ENCODE results near the gene EIF4A1.

DNA sequence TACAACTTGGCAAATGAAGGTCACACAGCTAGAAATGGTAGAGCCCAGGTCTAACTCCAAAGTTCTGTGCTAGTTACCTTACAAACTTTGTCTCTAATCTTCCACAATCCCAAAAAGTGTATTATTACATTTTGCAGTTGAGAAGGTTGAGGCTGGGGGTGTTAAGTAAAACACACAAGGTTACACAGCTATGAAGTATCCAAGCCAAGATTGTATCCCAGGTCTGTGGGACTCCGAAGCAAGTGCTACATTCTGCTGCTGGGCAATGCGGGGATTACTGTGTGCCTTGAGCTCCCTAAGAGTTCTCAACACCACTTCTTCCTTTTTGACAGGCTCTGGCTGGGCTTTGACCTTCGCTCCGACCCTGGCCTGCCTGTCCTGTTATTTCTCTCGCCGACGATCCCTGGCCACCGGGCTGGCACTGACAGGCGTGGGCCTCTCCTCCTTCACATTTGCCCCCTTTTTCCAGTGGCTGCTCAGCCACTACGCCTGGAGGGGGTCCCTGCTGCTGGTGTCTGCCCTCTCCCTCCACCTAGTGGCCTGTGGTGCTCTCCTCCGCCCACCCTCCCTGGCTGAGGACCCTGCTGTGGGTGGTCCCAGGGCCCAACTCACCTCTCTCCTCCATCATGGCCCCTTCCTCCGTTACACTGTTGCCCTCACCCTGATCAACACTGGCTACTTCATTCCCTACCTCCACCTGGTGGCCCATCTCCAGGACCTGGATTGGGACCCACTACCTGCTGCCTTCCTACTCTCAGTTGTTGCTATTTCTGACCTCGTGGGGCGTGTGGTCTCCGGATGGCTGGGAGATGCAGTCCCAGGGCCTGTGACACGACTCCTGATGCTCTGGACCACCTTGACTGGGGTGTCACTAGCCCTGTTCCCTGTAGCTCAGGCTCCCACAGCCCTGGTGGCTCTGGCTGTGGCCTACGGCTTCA, 2.3 kb downstream of the SLC16A13 start:
- RRBS, 2 experiments, result no CpG with 5 or more reads among the region's 17 CpGs

DNA sequence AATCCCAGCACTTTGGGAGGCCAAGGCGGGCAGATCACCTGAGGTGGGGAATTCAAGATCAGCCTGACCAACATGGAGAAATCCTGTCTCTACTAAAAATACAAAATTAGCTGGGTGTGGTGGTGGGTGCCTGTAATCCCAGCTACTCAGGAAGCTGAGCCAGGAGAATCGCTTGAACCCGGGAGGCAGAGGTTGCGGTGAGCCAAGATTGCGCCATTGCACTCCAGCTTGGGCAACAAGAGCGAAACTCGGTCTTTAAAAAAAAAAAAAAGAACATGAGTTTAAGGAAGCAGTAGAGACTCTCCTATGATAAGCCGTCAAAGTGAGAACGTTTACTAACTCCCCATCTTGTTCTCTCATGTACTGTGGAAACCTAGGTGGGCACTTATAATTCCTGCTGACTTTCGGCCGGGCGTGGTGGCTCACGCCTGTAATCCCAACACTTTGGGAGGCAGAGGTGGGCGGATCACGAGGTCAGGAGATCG, 6.0 kb upstream of the ASGR2 start:
- RRBS, 2 experiments, result no CpG with 5 or more reads among the region's 16 CpGs

GRCh38 chr17:7133295-7133983, 18.8 kb upstream of the ASGR2 start:
- RRBS, 2 experiments, result no CpG with 5 or more reads among the region's 29 CpGs

DNA sequence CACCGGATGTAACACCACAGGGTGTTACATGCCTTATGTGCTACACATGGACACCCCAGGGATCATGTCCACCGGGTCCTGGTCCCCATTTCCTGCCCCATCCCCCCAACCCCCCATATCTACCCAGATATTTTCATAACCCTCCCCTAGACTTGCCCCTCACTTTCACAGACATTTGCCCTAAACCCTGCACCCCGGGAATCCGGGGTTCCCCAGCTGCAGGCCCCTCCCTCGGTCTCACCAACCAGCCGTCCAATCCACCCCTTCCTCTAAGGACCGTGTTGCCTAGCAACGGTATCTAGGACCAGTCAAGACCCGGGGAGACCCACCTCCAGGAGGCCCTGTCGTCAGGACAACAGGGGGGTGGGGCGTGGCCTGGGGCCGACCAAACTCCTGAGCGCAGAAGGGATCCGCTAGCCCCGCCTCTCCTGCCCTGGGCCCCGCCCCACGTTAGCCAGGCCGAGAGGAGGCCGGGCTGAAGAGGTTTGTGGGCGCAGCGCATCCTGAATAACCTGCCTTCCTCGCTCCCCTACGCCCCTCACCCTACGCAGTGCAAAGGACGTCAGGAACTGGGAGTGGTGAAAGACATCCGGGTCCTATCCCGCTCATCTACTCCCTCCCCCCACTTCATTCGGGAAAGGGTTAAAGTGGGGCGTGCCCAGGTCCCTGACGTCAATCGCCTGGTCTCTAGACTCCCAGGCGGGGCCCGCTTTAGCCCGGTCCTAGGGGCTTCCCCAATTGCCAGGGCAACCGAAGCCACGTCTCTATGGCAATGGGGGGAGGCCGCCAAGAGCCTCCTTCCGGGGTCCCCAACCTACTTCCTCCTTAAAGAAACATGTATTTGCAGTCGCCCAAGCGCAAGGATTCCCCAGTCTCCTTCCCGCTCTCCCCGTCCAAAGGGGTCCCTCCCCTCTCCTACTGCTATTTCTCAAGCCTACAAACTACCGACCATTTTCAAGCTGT, 12.5 kb downstream of the DLG4 start:
- RRBS, 2 experiments, result 64 to 68% methylated on average over 10 of the region's 43 CpGs

DNA sequence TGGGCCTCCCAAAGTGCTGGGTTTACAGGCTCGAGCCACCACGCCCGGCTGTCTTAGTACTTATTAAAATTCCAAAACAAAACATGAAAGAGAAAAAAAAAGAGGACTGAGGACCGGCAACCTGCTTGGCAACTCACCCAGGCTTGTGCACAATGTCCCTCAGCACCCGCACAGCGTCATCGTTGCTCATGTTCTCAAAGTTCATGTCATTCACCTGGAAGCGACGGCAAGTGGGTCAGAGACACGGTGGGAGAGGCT, 5.6 kb downstream of the DVL2 start:
- RRBS, 2 experiments, result 42 to 83% methylated on average over 1 of the region's 10 CpGs

DNA sequence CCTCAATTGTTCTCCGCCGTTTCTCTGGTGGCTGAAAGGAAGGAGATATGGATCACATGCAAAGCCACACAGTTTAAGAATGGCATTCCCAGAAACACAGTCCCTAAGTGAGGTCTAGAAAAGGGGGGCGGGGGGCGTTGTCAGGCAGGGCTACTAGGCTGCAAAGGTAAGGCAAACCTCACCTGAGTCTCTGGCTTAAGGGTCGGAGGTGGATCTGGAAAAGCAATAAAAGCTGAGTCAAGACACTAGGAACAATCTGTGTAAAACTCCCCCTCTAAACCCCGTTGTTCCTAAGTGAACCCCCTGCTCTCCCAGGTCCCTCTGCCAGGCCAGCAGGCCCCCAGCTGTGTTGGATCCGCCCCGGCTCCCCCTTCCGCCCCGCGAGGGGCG, 1.8 kb downstream of the PHF23 start:
- RRBS, 2 experiments, result 0 to 1% methylated on average over 5 of the region's 12 CpGs

DNA sequence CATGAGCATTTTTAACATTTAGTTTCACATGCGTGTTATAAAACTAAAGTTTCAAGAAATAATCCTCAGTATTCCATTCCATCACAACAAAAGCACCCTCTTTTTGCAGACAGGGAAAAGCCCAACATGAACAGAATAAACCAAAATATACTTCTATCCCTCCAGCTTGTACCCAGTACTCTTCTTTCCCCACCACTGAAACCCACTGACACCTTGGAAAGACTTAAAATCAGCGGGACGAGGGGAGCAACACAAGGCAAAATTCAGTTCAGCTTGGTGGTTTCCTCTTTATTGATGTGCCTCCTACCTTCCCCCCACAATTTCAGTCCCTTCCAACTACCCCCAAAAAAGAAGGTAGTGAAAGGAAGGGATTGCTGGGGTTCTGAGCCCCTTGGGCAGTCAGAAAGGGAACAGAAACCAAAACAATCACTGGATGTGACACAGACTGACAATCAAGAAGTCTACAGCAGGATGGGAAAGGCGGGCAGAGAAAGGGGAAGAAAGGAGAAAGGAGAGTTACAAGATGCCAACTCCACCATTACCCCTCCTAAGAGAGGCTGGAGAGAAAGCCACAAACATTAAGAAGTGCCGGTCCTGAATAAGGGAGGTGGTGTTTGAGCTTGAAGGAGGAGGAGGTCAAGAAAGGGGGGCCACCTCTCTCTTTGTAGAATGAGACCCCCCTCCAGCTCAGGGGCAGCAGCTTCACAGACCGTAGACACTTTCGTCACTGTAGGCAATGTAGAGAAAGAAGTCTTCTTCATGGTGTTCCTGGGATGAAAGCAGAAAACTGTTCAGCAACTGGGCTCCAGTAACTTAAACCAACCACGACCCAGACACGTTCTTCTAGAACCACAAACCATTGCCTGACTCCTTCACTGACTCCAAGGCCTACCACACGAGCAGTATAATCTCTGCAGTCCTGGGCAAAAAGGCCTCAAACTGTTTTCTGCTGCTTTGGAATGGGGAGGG, 1.2 kb upstream of the PHF23 start:
- RRBS, 2 experiments, result no CpG with 5 or more reads among the region's 10 CpGs

DNA sequence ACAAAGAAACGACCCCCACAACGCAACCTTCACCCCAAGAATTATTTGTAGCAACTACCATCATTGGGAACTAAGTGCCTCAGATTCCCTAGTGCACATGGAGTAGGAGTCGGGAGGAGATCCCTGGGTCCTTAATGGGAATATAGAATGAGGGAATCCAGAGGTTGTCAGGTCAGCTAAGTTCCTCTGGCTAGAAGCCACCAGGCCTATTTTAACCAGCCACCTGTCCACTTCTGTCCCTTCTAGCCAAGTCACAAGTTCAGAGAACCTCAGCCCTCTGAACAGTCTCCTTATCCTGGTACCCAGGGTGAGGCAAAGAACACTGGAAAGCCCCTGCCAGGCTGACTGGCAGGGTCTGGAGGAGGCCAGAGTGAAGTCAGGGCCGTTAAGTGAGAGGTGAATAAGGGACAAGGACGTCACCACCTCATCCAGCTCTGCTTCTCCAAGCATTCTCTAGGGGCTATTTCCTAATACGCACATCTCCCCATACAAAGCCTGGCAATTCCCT, 2.8 kb downstream of the CTDNEP1 start:
- RRBS, 2 experiments, result no CpG with 5 or more reads among the region's 6 CpGs

- RRBS, 2 experiments, result no CpG with 5 or more reads among the region's 8 CpGs
Measured at GRCh38 chr17:7250554-7250899, 1.0 kb downstream of the CTDNEP1 start.

DNA sequence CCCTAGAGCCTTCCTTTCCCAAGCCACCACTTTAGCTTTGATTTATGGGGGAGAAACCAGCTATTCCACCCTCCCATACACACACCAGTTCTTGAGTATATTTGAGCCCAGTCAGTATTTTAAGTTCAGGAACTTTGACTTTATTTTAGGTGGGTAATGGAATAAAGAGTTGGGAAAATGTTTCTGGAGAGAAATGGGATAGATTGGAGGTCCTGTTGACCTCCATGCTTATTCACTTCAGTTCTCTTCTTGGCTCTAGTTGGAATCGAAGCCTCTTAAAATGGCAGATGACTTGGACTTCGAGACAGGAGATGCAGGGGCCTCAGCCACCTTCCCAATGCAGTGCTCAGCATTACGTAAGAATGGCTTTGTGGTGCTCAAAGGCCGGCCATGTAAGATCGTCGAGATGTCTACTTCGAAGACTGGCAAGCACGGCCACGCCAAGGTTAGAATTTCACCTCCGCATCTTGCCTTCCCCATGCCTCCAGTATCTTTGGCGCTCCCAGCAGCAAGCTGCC, 2.0 kb downstream of the EIF5A start:
- RRBS, 2 experiments, result no CpG with 5 or more reads among the region's 11 CpGs

DNA sequence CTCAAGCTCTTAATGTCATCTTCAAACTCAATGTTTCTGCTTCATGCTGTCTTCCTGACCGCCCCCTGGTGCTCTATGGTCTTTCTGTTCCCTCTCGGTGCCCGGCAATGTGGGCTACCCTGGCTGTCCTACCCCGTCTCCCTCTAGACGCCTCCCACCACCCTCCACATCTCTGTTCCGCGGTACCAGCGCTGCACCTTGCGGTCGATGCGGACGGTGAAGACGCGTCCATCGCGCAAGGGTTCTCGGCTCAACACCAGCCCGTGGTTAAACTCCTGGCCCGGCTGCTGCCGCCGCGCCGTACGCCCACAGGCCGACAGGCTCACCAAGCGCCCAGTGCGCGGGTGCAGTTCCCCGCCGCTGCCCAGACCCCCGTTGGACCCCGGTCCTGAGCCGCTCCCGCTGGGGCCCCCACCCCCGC, 291 bp downstream of the NEURL4 start:
- RRBS, 2 experiments, result under 1 to 1% methylated on average over 14 of the region's 35 CpGs

- RRBS, 2 experiments, result 94 to 96% methylated on average over 5 to 15 of the region's 39 CpGs
Measured at GRCh38 chr17:7392861-7393569, 1.3 kb downstream of the PLSCR3 start.

GRCh38 chr17:7403840-7404015, 169 bp downstream of the TMEM256 start:
- RRBS, 2 experiments, result no CpG with 5 or more reads among the region's 10 CpGs

GRCh38 chr17:7440686-7441372, 1.5 kb downstream of the FGF11 start:
- RRBS, 2 experiments, result 47 to 60% methylated on average over 3 to 4 of the region's 21 CpGs

GRCh38 chr17:7466062-7467047, 13.1 kb downstream of the ZBTB4 start:
- RRBS, 2 experiments, result 95 to 96% methylated on average over 6 of the region's 28 CpGs

GRCh38 chr17:7475596-7476113, 3.8 kb downstream of the ZBTB4 start:
- RRBS, 2 experiments, result no CpG with 5 or more reads among the region's 14 CpGs

GRCh38 chr17:7496395-7497175, 15.3 kb downstream of the SLC35G6 start:
- RRBS, 2 experiments, result no CpG with 5 or more reads among the region's 20 CpGs

GRCh38 chr17:7508682-7509299, 27.5 kb downstream of the SLC35G6 start:
- RRBS, 2 experiments, result no CpG with 5 or more reads among the region's 14 CpGs

DNA sequence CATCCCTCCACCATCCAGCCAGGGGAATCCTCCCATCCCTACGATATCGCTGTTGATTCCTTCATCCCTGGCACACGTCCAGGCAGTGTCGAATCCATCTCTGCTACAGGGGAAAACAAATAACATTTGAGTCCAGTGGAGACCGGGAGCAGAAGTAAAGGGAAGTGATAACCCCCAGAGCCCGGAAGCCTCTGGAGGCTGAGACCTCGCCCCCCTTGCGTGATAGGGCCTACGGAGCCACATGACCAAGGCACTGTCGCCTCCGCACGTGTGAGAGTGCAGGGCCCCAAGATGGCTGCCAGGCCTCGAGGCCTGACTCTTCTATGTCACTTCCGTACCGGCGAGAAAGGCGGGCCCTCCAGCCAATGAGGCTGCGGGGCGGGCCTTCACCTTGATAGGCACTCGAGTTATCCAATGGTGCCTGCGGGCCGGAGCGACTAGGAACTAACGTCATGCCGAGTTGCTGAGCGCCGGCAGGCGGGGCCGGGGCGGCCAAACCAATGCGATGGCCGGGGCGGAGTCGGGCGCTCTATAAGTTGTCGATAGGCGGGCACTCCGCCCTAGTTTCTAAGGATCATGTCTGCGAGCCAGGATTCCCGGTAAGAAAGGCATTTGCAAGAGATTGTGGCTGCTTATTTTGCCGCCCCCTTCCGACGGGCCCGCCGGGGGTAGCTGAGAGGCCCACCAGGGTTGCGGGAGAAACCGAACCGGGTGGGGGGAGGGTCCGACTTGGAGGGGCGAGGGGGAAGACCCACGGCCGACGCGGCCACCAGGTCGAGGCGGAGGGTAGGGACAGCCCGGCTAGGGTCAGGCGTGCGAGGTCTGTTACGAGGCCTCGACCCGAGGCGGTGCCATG, at the start of gene EIF4A1:
Gene EIF4A1, plus strand, starts transcription at position 560 of the 856 bp plus-strand sequence.
- RRBS, 2 experiments, result 1% methylated on average over 32 to 35 of the region's 63 CpGs

DNA sequence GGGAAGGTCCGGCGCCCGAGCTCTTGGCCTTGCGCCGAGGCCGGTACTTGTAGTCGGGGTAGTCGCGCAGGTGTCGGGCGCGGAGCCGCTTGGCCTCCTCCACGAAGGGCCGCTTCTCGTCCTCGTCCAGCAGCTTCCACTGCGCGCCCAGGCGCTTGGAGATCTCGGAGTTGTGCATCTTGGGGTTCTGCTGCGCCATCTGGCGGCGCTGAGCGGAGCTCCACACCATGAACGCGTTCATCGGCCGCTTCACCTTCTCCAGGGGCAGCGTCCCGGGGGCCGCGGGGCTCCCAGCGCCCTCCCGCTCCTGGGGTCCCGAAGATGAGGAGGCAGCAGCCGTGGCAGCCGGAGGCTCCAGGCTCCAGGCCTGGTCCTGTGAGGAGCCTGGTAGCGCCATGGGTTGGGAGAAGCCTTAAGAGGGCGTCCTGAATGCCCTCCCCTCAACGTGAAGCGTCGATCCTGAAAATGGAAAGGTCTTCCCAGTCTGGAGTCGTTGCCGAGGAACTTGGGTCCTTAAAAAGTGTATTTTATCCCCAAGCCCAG, 543 bp downstream of the SOX15 start:
- RRBS, 2 experiments, result 17 to 54% methylated on average over 9 of the region's 45 CpGs

Data from LNCaP clone FGC (cell line).